Mucosa of descending colon (tissue), 1 donor: ENCODE measurements around a stretch of chr6.

DNA sequence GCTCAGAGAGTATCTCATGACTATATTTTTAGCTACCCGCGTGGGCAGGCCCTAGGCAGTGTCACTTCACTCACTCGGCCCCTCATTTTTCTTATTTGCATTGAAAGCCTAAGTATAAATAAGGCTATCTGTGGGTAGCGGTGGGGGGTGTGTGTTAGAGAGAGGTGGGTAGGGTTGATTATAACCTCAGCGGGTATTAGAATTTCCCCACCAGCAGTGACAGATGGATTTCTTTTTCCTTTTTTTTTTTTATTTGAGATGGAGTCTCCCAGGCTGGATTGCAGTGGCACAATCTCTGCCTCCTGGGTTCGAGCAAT is 113.6 kb downstream of the JARID2 start:
- PRO-cap: no peak

- PRO-cap: no peak
Observed at GRCh38 chr6:15364121-15364969, 118.5 kb downstream of the JARID2 start.

DNA sequence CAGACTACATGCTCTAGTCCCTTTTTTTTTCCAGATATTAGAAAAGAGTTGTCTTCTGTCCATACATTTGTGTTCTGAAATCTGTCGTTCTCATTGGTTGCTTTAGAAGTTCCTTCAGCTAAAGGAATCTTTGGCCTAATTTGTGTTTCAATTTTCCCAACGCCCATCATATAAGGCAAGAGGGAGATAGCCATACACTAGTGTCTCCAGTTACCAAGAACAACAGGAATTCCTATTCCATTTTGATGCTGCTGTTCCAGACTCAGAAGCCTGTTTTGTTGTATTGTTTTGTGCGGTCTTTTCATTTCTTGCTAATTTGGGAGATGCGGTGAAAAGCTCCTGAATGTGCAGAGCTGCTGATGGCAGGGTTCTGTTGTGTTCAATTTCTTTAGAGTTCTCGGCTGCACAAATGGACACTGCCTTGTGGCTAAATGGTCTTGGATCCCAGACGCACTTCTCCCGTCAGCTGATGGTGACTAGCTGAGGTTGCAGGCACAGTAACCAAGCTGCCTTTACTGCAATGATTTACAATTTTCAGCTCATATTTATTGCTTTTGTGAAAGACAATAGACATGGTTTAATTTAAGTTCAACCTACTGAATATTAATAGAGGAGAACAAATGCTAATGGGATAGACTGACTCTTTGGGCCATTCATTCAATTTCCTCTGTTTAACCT is 159.2 kb downstream of the JARID2 start:
- PRO-cap: no peak

GRCh38 chr6:15470290-15471508 is 192.1 kb downstream of the DTNBP1 start:
- PRO-cap: no peak

DNA sequence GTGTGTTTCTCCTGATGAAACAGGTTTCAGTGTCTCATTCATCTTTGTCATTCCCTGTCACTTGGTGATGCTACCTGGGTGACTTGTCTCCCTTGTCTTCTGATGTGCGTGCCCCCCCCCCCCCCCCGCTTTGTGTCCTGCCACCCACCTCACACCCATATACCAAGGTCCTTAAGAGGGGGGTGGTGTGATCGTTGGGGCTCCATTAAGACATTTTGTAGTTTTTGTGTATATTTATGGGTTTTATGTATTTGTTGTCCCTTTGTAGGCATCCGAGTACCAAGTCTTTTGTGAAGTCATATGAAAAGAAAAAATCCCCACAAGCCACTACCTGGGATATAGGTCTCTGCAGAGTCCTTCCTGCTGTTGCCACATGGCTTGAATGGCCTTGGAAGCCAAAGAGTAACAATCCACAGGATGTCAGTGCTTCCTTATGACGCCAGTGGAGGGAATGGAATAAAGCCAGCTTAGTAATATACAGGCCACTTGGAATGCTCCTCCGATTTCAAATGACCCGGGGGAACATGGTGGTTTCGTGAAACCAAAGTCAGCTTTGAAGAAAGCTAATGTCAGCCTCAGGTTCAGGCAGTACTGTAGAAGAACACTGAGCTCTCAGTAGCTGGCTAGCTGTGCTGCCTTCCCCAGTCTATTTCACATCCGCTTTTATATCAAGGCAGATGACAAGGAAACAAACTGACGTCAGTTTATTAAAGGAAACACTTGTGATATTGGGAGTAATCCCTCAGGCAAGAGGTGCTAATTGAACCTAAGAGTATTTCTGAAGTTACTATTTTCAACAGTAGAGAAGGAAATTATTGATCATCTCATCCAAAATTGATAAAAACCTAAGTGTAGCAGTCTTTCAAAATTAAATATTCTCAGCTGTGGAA is 189.2 kb downstream of the DTNBP1 start:
- PRO-cap: no peak

DNA sequence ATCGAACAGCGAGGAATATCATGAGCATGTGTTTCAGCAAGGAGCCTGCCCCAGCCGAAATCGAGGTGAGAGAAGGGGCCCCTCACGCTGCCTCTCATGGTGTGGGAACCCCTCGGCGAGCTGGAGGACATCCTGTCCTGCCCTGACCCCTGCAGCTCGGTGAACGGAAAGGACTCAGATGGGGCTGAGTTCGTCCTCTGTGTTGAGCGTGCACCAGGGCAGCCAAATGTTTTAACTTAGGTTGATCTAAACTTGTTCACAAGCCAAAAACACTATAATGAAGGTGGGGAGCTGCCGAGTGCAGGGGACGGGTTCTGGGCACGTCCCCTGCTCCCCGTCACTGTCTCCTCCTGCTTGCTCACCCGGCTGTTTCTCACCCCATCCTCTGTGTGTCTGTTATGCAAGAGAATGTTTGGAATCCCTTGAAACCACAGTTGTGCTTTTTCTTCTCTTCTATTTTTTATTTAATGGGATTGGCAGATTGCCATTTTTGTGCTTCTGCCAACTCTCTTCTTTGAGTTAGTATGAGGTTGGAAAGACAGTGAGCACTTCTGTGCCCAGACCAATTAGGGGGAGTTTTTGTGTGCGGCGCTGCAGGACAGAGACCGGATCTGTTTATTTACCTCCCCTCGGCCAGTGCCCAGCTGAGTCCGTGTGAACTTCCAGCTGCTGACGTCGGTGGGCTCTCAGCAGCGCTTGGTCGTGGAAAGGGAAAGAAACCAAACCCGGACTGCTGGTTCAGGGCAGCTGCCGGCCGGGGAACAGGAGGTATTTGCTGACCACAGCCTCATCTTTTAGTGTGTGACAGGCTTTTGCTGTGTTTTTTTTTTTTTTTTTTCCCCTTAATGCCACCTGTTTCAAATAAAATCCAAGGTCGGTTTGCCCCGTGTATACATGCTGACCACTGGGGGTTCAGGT is 158.0 kb downstream of the DTNBP1 start:
- PRO-cap: no peak

DNA sequence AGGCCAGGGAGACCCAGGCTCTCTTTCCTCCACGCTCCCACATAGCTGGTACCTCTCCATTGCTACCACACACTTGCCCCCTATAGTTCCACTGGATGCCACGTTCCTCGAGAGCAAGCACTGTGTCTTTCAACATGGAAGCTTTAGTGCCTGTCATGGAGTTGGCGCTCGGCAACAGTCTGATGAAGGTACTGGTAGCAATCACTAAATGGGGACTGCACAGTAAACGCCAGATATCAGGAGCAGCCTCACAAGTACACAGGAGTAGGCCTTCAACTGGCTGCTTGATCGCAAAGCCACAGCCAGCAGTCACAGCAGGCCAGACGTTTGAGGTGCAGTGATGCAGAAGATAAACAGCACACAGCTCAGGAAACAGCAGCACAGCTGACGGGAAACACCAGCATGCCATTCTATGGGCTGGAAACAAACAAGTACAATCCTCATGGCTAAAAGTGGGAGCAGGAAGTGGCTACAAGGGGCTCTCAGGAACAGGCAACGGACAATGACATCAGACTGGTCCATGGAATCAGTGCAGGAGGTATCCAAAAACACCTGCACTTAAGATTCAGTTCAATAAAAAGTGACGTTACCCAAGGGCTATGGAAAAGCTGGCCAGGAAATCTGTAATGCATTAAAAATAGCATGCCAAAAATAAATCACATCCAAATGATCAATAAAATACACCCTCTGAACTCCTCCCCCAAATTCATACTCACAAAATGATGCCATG is 111.1 kb downstream of the DTNBP1 start:
- PRO-cap: no peak

DNA sequence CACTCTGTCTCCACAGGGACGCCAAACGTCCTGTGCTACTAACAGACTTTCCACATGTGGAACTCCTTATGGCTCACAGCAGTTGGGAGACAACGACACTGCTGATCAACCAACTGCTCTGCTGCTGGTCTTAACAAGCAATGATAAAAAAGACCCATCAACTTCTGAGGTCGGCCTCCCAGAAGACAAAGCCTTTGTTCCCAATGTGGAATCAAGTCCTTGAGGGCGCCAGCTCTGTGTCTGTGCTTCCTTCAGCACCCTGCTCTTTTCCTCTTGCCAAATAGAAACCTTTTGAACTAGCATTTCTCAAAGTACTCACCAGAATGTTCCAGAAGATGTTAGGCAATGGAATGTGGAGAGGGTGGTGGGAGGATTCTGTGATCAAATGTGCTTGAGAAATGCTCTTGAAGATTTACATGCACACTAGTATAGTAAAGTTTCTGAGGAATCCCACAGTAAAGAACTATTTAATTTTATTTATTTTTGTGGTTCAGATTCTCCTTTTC is 226.5 kb upstream of the DTNBP1 start:
- PRO-cap: no peak

DNA sequence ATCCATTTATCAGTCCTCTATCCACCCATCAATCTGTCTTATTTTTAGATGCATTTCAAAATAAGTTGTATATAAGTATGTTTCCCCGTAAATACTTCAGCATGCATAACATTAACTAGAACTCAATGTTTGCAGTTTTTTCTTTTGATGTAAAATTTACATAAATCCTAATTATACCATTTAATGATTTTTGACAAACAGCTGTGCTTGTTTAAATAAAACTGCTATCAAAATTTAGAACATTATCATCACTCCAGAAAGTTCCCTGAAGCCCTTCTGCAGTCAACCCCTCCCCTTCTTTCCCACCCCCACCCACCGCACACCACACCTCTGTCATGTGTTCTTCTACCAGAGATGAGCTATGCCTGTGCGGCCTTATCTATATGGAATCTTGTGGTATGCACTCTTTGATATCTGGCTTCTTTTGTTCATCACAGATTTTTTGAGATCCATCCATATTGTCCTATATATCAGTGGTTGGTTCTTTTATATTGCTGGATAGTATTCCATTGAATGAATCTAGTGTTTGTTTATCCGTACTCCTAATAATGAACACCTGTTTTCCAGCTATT is 7.1 kb downstream of the MYLIP start:
- PRO-cap: no peak

GRCh38 chr6:16206370-16206956 is 31.9 kb upstream of the GMPR start:
- PRO-cap: no peak

DNA sequence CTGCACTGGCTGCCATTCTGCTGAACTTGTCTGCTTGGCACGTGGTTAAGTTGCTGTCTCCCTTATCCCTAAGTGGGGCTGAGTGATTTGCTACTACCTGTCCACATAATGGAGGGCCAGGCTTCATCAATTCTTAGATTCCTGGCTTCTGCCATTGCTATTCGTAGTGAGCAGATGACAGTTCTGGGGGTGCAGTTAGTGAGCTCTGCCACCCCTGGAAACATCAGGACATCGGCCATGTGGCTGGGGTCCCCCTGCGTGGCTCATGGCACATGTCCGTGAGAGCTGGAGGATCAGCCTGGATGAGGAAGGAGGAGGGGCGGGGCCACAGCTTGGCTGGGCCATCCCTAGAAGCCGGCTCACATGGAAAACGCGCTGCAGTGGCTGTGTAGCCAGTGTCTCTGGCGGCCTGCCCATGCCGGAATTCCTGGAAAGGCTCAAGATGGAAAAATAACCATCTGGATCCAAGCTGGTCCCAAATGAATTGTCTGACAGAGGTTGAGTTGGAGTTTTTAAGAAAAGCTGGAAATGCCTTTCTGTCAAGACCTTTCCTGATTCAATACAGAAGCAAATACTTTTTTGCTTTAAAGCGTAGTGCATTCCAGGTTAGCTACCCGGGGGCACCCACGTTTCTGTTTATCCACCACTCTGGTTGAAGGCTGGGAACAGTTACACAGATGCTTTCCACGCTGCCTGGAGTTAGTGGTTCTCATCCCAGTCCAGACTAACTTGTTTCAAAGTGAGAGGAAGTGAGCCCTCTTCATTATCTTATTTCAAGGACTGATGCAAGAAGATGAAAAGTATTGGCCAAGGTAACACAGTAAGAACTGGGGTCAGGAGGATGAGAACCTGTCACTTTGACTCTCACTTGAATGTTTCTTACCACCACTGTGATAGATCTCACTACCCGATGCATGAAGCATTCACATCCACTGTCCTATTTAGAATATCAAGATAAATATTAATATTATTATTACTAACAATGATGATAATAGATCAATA is 99.0 kb downstream of the GMPR start:
- PRO-cap: no peak

DNA sequence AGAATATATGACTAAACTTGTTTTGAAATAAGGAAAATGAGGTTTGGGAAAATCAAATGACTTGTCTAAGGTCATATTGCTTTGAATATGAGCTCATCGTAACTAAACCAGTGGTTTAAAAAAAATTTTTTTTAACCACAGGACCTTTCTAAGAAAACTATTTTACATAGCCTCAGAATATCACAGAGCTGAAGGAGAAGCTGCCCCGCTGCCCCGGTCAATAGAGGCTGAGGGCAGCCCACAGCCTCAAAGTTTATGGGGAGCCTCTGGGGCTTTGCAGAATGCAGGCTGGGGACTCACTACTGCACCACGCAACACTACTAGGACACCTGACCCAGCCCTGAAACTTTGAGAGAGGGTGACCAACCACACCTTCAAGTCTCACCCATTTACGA is 220.3 kb downstream of the ATXN1 start:
- PRO-cap: no peak

DNA sequence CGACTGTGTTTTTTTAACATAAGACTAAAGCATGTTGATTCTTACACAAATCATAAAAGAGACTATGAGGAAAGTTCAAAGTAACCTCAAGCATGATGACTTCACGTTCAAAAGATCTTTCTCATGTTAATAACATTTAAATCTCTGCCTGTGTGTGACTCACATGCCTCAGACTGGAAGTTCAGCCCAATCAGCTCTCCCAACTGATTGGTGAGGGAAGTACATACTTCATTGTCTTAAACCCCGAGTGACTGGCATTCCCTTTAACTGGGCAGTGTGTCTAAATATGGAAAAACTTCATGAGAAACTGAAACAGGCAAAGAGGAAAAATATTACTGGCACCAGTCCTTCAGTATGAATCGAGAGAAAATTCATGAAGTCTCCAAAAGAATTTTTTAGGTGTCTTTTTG is 37.3 kb downstream of the ATXN1 start:
- PRO-cap: no peak

GRCh38 chr6:16724922-16725598 is 36.2 kb downstream of the ATXN1 start:
- PRO-cap: no peak

- PRO-cap: bidirectional peak, plus-strand start at chr6:16728323, minus-strand start at chr6:16728137
Observed at GRCh38 chr6:16728053-16728615, 33.1 kb downstream of the ATXN1 start.

DNA sequence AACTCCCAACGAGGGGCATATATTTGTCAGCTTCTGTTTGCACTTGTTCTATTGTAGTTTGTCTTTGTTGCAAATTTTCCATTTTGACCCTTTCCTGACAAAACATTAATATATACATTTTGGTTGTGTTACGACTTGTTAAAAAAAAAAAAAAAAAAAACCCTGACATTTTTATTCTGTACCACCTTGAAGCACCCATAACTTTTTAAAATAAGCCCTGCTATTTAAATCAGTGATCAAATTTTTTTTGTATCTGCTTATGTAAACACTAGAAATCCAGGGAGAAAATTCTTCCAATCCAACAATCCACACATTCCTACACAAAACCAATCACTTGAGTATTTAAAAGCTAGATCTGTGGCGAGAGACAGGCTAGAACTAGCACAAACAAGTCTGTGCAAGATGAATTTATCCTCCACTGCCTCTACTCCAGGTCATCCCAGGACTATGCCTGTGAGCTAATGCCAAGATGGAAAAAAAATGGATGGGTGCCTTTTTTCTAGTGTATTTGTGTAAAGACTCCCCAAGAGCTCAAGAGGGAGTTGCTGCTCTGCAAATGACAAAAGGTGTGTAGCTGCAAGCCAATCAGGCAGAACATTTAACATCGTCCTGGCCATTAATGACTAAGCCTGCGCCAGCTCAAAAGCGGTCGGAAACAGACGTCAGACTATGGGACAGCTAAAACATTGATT is 22.1 kb downstream of the ATXN1 start:
- PRO-cap: no peak

DNA sequence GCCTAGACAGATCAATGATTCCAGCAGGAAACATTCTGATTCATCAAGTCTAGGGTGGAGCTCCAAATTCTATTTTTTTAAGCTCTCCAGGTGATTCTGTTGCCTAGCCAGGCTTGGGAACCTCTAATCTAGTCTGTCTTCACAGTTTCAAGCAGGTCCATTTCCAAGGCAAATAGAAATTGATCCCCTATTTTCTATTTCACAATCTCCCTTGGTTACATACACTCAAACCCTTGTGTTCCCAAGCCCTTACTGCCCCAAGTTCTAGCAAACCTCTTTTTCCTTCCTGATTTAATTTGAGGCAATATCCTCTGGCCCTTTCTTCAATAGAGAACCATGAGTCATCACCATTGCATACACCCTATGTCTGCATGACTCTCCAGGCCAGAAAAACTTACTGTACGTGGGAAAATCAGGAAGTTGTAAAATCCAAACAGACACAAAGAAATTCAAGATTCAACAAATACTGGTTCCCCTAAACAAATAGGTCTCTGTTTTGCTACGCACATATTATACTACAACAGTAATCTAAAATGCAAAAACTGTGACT is 8.8 kb downstream of the ATXN1 start:
- PRO-cap: no peak

GRCh38 chr6:16760564-16760695 is 830 bp downstream of the ATXN1 start:
- PRO-cap: no peak

GRCh38 chr6:17015529-17016639 is 86.0 kb upstream of the STMND1 start:
- PRO-cap: no peak

DNA sequence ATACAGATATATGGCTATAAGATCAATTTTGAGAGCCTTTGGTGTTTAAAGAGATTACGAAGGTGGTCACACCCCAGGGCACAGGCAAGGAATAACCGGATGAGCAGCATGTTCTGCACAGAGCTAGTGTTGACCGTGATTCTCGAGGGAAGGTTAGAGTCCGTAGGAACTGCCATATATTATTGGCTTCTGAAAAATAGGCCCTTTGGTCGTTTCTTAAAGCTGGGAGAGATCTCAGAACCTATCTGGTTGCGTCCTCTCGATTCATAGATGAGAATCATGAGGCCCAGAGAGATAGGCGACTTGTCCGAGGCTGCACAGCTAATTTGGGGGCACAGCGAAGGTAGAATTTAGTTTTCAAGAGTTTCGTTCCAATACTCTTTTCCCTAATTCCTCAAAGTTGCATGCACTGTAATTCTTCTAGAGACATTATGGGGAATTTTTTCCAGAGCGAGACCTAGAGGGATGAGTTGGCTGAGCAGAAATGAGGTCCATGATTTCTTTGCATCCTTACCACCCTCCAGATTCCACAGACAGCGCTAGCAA is 794 bp downstream of the STMND1 start:
- PRO-cap: no peak